ENCODE results near the gene AHI1.

DNA sequence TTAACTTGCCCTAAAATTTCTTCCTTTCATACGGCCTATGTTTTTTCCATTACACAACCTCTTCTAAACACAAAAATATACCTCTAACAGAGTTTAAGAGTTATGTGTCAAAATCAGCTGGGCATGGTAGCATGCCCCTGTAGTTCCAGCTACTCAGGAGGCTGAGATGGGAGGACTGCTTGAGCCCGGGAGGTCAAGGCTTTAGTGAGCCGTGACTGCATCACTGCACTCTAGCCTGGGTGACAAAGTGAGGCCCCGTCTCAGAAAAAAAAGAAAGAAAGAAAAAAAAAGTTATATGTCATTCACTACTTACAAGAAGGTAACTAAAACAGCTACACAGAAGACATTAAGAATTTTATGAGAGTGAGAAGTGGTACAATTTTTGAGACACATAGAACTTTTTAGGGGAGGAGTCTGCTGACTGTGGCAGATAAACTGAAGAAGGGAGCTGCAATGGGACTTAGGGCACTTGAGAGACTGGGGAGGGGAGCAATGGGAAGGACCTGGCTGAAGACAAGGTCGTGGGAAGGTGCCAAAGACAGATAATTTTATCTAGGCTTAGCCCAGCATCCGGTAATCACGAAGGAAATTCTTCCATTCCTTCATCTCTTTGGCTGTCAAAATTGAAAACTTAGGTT, 140.0 kb downstream of the MYB start:
- CAGE, long polyA plus RNA = no peak
- RRBS = no CpG with 5 or more reads among the region's 7 CpGs

- CAGE, long polyA plus RNA = start-site peak on the minus strand at chr6:135497605-135497732, 232 and 221 reads in 2 replicates
- RRBS = 2% methylated on average over 39 of the region's 89 CpGs
These were observed at the start of gene AHI1 for GRCh38 chr6:135497216-135498128. TSS of gene AHI1 (minus strand) at chr6:135497740.

- CAGE, long polyA plus RNA = no peak
- RRBS = no CpG with 5 or more reads among the region's 2 CpGs
These were observed 40.3 kb upstream of the PDE7B start for GRCh38 chr6:135811177-135811560.

GRCh38 chr6:136173384-136174331, 76.5 kb downstream of the MTFR2 start:
- CAGE, long polyA plus RNA = no peak
- RRBS = no CpG with 5 or more reads among the region's 14 CpGs

GRCh38 chr6:136266819-136267875, 17.0 kb upstream of the MTFR2 start:
- CAGE, long polyA plus RNA = no peak
- RRBS = no CpG with 5 or more reads among the region's 8 CpGs

- CAGE, long polyA plus RNA = no peak
- RRBS = no CpG with 5 or more reads among the region's 5 CpGs
These were observed 32.5 kb downstream of the MAP7 start for GRCh38 chr6:136517576-136518169.

DNA sequence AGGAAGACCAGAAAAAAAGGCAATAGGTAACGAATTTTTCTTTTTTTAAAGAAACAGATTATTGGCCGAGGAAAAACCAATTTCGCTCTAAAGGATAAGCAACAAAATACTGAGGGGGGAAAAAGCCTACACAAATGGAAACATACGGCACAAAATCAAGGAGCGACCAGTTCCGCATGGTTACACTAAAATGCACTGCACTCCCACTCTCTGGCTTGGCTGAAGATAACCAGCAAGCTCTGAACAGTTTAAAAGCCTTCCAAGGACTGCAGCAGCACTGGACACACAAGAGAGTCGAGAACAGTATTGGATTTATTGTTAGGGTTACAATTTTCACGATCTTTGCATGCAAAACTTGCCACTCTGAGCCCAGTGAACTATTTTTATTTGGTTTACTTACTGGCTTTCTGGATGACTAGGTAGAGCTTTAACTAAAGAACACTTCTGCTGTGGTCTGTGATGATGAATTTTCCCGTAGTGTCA, 938 bp upstream of the MAP7 start:
- CAGE, long polyA plus RNA = no peak
- RRBS = no CpG with 5 or more reads among the region's 9 CpGs

- CAGE, long polyA plus RNA = no peak
- RRBS = no CpG with 5 or more reads among the region's 5 CpGs
These were observed 91.4 kb downstream of the MAP3K5 start for GRCh38 chr6:136700852-136701284.

- CAGE, long polyA plus RNA = no peak
- RRBS = no CpG with 5 or more reads among the region's 7 CpGs
These were observed 35.4 kb downstream of the MAP3K5 start for GRCh38 chr6:136756793-136757450.

DNA sequence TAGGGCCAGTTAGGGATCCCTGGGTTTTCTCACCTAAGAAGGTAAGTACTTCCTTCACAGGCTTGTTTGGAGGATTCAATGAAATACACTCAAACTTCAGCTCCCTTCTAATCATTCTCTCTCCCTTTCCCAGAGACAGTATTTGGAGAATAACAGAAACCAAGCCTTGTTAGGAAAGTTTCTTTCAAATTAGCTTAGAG, 2.3 kb downstream of the MAP3K5 start:
- CAGE, long polyA plus RNA = no peak

DNA sequence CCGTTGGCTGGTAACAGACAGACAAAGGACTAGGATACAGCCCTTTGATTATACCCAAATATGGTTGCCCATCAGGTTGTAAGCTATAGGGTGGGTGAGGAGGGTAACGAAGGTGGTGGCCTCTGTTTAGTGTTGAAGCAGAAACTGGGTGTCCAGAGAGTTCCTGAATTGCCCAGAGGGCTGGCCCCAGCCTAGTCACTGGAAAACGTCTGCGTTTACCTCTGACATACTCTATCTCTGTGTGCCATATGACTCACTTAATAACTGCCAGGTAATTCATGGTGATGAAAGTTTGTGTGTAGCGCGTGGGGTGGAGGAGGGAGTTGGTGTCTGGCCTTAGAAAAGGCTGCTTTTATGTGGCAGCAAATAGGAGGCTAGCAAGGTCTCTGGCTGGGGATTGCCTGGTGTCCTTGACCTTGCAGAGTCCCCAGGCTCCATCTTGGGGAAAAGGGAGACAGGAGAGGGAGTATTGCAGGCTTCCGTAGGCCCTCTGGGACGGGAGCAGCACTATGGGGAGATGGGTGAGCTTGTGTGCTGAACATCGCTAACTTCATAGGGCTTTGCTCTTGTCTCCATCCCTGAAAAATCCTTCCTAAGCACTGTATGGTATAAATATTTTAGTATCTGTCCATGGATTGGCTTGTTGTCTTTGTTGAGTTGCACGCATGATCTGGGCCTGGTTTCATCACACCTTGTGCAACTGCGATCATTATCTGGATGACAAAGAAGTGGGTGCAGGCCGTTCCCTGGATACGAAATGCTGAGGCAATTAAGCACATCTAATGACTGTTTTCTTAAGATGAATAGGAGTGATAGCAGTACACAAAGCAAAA, 47.5 kb downstream of the SLC35D3 start:
- CAGE, long polyA plus RNA = no peak
- RRBS = no CpG with 5 or more reads among the region's 13 CpGs

- CAGE, long polyA plus RNA = no peak
- RRBS = no CpG with 5 or more reads among the region's 4 CpGs
These were observed 13.4 kb upstream of the IFNGR1 start for GRCh38 chr6:137232521-137232997.

DNA sequence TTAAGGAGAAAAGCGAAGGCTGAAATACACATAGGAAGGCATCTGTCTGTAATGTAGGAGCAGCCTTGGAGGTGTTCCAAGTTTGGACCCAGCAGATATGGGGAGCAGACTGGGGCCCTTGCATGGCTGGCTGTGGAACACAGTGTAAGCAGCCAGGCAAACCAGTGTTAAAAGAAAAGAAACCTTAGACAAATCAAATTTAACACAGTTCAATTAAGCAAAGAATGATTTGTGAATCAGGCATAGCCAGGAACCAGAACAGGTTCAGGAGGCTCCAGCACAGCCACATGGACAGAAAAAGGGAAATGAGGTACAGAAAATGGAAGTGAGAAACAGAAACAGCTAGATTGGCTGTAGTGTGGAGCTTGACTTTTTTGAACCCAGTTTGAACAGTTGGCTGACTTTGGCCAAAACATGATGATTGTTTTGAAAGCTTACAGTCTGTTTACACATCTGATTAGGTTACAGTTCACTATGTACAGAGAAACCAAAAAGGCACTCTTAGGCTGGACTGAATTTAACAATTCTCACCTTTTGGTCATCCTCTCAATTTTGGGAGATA, 123.5 kb downstream of the OLIG3 start:
- CAGE, long polyA plus RNA = no peak
- RRBS = no CpG with 5 or more reads among the region's 1 CpG

- CAGE, long polyA plus RNA = no peak
- RRBS = no CpG with 5 or more reads among the region's 5 CpGs
These were observed 143.2 kb upstream of the TNFAIP3 start for GRCh38 chr6:137723800-137724381.

- CAGE, long polyA plus RNA = no peak
- RRBS = no CpG with 5 or more reads among the region's 2 CpGs
These were observed 5.5 kb downstream of the TNFAIP3 start for GRCh38 chr6:137872525-137873089.

GRCh38 chr6:137881999-137883077, 15.3 kb downstream of the TNFAIP3 start:
- CAGE, long polyA plus RNA = no peak
- RRBS = no CpG with 5 or more reads among the region's 4 CpGs

GRCh38 chr6:138037047-138037601, 70.1 kb downstream of the PERP start:
- CAGE, long polyA plus RNA = no peak
- RRBS = no CpG with 5 or more reads among the region's 6 CpGs

GRCh38 chr6:138091141-138092359, 15.7 kb downstream of the PERP start:
- CAGE, long polyA plus RNA = no peak
- RRBS = no CpG with 5 or more reads among the region's 11 CpGs

DNA sequence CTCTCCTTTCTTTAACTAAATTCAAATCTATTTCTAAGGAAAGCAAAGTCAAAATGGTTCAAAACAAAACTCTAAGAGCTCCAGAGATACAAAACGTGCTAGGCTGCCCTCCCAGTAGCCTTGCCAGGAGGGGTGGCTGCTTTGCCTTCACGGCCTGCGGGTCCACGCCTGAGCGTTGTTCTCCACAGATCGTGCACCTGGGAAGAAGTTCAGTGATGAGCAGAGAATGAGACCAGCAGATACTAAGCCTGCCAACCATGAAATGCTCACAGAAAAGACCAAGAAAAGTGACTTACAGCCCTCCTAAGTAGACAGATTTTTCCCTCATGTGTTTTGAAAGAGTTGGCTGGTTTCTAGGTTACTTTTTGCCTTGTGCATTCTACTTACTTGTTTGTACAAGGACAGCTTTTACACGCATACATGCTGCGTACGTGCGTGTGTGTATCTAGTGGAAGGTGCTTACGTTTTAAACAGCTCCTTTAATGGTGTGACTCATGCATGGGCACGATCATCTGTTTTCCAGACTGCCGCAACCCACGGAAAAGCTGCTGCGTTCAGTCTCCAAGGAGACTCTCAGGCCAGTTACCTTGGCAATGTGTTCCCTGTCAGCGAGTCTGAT, 32.4 kb upstream of the PBOV1 start:
- CAGE, long polyA plus RNA = no peak
- RRBS = no CpG with 5 or more reads among the region's 16 CpGs

DNA sequence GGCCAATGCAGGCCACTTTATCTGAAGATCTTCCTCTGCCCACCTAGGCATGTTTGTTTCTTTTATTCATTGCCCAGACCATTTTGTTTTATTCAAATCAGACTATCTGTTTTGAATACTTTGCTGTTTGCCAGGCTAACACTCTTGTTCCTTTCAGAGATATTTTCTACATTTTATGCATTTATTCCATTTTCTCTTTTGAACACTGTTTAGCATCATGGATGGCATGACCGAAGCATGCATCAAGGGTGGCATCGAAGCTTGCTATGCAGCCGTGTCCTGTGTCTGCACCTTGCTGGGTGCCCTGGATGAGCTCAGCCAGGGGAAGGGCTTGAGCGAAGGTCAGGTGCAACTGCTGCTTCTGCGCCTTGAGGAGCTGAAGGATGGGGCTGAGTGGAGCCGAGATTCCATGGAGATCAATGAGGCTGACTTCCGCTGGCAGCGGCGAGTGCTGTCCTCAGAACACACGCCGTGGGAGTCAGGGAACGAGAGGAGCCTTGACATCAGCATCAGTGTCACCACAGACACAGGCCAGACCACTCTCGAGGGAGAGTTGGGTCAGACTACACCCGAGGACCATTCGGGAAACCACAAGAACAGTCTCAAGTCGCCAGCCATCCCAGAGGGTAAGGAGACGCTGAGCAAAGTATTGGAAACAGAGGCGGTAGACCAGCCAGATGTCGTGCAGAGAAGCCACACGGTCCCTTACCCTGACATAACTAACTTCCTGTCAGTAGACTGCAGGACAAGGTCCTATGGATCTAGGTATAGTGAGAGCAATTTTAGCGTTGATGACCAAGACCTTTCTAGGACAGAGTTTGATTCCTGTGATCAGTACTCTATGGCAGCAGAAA, 44.4 kb upstream of the PBOV1 start:
- CAGE, long polyA plus RNA = no peak
- RRBS = no CpG with 5 or more reads among the region's 21 CpGs